Psoas muscle (tissue), 2 donors: ENCODE measurements around the genes CTSE, SRGAP2 and MAPKAPK2.

DNA sequence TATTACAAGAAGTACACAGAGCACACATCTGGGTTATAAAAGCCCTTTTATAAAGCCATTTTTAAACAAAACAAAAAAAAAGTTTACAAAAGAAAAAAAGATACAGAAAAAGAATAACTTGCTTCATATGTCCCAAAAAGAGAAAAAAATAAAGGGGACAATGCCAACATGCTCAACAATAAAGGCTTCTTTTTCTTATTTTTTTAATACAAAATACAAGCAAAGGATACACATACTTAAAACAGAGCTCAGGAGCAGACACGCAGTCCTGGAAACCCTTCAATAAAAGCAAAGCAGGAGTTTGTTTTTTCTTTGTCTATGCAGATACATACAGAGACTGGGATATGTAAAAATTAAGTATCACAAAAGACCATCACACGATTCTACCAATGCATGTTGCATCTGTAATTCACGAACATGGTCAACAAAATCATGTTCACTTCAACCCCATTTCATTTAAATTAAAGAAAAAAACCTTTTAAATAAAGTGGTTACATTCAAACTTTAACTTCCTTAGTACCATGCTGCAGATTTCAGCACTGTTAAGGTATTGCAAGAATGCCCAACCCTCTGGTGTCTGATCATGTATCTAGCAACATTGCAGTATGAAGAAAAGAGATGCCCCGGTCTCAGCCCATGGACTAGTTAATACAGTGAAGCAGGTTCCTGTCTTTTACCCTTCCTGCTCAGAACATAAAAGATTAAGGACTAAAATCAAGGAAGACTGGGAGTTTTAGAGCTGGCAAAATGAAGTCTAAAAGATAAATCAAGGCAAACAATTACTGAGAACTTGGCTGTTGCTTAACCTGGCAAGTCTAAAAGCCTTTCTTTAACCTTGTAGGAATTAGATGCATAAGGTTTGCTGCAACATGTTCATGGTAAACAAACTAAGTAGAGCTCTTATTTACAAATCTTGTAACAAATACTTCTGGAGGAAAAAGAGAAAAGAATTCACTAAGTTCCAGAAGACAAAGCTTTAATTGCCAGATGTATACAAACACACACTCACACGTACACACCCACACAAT, 33.2 kb upstream of the SLC45A3 start:
- PRO-cap, 2 experiments, result no peak in any of the 2 experiments

- PRO-cap, 2 experiments, result no peak in any of the 2 experiments
Observed at GRCh38 chr1:205849686-205850001, 288 bp downstream of the PM20D1 start.

- PRO-cap, 2 experiments, result no peak in any of the 2 experiments
Observed at GRCh38 chr1:205913370-205914103, 29.7 kb downstream of the SLC26A9 start.

DNA sequence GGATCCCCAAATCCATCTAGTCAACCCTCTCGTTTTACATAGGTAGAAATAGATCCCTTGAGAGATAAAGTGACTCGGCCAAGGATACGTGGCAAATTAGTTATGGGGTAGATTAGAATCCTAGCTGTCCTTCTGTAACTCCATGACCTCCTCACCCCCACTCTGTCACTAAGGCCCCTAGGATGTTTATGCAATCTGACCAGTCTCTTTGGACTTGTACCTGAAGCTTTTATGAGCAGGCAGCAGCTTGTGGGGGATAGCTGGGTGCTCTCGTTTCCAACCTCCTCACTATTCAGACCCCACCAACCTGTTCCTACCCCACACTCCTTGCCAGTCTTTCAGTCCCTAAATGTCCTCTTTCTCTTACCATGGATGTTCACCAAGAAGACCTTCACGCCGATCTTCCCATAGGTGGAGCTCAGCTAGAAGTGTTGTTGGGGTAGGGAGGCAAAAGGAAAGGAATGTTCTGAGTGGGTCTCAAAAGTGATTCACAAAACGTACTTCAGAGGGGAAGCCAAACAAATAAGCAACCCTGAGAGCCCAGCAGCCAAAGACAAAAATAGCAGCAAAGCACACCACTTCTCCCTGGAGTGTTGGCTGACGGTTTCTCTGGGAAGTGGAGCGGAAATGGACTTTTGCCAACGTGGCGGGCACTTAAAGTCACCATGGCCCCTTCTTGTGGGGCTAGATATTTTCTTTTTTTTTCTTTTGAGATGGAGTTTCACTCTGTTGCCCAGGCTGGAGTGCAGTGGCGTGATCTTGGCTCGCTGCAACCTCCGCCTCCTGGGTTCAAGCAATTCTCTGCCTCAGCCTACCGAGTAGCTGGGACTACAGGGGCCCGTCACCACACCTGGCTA, 23.2 kb downstream of the SLC26A9 start:
- PRO-cap, 2 experiments, result no peak in any of the 2 experiments

- PRO-cap, 2 experiments, result no peak in any of the 2 experiments
Observed at GRCh38 chr1:205936243-205936712, 7.0 kb downstream of the SLC26A9 start.

- PRO-cap, 2 experiments, result no peak in any of the 2 experiments
Observed at GRCh38 chr1:206023478-206024286, at the start of gene CTSE. CTSE (minus strand) TSS chr1:206023895.

- PRO-cap, 2 experiments, result no peak in any of the 2 experiments
Observed at GRCh38 chr1:206203387-206203943, at the start of gene SRGAP2. SRGAP2 (plus strand) TSS chr1:206203541.

DNA sequence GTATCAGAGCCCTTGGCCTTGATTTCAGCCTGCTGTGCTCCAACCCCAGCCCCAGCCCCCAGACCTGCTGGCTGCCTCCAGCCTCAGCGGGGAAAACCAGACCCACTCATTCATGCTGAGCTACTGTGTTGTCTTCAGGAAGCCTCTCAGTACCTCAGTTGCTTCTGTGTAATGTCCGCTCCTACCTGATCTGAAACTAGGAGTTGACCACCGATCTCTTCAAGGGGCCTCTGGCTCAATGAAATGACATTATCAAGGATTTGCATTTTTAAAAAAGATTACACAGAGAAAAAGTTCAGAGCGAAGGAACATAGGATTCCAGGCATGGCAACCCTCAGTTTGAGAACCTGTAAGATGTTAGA, 1.3 kb downstream of the IKBKE start:
- PRO-cap, 2 experiments, result no peak in any of the 2 experiments

GRCh38 chr1:206517947-206518774, 10.8 kb downstream of the RASSF5 start:
- PRO-cap, 2 experiments, result no peak in any of the 2 experiments

DNA sequence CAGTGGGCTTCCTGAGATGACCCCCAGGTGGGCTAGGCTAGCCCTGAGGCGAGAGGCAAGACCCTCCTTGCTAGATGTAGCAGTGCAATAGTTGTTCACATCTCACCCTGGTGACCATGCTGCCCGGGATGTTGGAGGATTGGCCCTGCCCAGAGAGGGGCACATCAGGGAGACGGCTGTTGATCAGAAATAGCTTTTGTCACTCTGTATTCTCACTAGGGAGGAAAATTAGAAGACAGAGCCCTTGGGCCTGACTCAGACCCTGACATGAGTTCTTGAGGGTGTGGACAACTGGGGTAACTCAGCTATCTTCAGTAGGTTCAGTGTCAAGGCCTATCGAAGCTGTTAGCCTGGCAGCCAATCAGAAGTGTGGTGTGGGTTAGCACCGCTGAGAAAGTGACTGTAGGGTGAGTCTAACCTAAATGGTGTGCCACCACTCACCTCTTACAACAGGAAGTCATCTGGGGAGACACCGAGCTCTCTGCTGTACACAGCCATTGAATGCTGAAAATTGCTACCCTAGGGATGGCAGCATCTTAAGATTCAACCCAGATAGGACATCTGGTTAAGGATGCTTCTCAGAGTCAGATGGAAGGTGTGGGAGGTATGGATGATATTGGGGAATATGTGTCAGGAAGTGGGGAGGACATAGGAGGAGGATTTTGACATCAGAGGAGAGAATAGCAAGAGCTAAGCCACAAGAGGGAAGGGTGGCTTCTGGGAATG, 44.6 kb downstream of the RASSF5 start:
- PRO-cap, 2 experiments, result no peak in any of the 2 experiments

DNA sequence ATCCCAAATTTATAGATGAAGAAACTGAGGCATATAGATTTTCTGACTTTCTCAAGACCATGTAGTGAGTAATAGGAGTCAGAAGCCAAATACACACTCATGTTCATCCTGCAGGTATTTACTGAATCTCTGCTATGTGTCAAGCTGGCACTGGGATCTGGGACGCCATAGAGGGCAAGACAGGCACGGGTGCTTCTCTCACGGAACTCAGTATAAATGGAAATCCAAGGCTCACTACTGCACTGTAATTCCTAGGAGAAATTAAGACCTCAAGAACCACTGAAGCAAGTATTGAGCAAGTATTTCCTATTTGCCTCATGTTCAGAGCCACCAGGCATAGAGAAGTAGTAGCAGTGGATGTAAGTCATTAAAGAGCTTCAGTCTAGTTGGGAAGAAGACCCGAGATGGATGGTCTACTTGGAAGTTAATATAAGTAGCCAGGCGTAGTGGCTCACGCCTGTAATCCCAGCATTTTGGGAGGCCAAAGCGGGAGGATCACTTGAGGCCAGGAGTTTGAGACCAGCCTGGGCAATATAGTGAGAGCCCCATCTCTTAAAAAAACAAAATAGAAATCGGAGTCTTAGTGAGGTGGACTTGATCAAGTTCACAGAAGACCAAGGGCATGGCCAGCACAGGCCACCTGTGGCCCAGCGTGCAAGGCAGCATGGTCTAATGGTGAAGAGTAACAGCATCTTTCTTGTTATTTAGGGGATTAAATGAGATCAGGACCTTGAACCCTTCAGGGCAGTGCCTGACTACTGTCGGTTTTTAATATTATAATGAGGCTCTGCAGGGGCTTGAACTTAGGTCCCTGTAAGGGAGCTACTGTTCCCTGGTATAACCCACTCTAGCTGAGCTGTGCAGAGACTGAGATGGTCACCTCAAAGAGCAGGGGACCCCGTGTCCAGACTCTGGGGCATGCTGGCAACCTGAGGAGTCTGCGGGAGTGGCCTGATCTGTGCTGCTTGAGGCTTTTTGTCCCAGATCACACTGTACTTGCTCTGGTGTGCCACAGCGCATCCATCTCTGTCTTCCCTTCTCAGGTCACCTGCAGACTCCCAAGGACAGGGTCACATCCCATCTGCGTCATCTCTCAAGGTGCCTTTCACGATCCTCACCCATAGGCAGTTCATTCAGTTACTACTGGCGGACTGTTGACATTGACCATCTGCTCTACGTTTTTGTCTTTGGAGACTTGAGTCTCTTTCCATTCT, 38.6 kb downstream of the EIF2D start:
- PRO-cap, 2 experiments, result no peak in any of the 2 experiments

- PRO-cap, 2 experiments, result no peak in any of the 2 experiments
Observed at GRCh38 chr1:206587060-206587807, 25.0 kb downstream of the EIF2D start.

DNA sequence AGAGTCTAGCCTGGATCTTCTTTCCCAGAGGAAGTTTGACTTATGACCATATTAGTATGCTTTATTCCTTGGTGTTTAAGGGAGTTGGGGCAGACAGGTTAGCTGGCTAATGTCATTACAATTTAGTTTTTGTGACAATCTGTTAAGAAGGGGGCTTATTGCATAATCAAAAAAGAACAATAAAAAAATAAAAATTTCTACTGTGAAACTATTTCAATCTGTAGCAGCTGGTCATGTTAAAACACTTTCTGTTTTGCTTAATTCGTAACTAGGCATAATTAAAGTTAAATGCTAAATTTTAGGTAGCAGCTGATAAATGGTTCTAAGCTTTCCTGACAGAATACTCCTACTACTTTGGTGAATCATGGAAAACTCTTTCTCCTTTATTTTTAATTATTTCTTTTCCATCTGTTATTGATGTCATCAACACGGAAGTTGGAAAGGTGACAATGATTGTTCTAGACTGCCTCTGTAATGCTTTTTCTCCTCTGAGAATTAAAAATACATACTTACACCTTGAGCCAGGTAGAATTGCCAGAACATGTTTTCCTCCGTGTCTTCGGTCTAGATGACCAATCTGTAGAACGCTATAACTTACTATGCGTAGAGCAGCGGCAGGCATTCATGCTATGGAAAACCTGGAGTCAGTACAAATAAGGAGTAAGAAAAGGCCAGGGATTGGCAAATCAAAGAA, 18.6 kb downstream of the DYRK3 start:
- PRO-cap, 2 experiments, result no peak in any of the 2 experiments

DNA sequence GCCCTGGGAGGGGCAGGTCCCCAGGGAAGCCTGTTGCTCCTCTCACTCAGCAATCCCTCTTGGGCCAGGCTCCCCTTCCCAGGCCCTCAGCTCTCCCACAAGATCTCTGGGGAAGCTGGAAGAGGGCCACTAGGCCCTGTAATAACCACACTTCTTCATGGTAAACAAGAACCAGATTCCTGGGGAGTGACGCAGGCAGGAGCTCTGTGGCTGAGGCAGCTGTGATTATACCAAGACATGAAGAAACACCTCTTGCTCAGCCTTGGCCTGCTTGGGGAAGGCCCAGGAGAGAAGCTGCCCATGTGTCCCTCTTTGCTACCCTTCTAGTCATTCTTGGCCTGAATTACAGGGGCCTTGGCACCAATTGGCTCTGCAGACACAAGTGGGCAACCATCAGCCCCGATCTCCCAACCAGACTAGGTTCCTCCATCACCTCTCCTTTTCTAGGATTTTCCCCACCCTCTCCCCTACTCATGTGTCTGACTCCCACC, 9.8 kb upstream of the MAPKAPK2 start:
- PRO-cap, 2 experiments, result no peak in any of the 2 experiments

DNA sequence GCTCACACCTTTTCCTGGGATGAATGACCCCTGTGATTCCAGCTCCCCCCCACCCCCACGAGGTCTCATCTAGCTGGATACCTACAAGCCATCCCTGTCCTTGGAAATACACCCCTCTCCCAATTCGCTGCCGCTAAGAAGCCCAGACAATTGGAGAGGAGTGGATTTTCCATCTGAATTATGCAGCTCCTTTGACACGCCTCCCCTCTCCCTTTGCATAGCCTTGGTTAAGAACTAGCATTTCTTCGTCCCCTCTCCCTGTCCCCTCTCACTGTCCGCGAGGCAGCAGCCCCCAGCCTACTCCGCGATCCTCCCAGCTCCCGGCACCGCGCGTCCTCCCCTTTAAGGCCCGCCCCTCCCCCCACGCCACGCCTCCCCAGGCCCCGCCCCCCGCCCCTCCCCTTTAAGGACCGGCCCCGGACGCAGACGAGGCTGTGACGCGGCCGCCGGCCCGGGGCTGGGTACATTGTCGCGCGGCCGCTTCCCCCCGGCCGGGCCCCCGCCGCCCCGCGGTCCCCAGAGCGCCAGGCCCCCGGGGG, at the start of gene MAPKAPK2:
MAPKAPK2 (plus strand) TSS at position 435 of the 539 bp plus-strand sequence.
- PRO-cap, 2 experiments, result peak in 2 of 2 experiments; most common plus-strand start position 435 of the sequence (in 2); most common minus-strand start position 315 of the sequence (in 1)

GRCh38 chr1:206686124-206687235, 1.8 kb downstream of the MAPKAPK2 start:
- PRO-cap, 2 experiments, result peak in 2 of 2 experiments; most common plus-strand start chr1:206686221 (in 1); most common minus-strand start chr1:206686228 (in 1)

GRCh38 chr1:206724179-206724671, 39.5 kb downstream of the MAPKAPK2 start:
- PRO-cap, 2 experiments, result no peak in any of the 2 experiments

DNA sequence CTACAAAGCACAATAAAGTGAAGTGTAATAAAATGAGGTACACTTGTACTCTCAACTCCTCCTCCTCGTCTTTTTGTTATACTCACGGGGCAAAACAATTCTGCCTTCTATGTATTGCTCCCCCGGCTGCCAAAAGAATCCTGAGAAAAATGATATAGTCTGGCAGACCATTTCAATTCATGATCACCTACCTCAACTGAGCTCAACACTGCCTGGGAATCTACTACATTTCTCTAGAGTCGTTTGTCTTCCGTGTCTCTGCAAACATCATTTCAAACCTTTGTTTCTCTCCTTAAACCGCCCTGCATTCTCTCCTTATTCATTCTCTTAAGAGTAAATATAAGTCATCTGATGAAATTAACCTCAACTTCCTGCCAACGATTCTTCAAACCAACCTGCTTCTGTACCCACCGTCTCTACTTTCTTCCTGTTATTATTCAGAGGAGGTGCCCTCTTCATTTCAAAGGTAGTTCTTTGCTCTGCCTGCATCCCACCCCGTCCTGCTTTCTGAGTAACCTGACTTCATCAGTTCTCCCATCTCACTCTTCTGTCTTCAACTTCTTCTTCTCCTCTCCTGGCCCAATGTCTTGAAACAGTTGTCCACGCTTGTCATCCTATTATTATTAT, 12.8 kb upstream of the IL19 start:
- PRO-cap, 2 experiments, result no peak in any of the 2 experiments

DNA sequence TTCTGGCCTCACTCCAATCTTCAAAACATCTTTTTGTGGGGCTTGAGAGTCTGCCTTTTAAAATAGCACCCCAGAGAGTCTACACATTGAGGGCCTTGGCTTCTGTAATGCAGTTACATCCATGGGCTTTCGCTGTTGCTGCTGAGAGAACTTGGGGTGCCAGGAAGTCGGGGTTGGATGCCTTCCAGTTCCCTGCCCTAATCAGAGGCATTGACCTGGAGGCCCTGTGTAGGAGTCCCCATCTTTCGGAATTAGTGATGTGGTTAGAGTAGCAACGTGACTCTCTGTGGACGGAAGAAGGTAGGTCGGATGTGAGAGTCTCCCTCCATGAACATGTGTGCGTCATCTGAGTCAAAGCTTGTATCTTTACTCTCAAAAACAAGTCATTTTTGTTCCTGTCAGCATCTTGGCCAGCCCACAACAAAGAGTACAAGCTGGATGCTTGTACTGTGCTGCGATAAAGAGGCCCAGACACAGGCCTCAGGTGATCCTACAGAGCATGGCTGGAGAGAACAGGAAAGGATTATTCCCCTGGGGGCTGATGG, 30.9 kb upstream of the IL10 start:
- PRO-cap, 2 experiments, result no peak in any of the 2 experiments

DNA sequence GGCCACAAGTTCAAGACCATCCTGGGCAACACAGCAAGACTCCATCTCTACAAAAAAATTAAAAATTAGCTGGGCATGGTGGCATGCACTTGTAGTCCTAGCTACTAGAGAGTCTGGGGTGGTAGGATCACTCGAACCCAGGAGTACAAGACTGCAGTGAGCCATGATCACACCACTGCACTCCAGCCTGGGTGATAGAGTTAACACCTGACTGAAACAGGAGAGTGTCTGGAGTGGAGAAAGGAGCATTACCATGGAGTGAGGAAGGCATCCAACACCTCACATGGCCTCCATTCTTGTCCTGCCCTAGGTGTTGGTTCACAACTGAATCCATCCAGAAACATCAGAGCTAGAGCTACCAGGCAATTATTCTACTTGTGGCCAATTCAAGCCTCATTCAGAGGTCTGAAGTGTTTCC, 345 bp downstream of the FCMR start:
- PRO-cap, 2 experiments, result no peak in any of the 2 experiments